Retinal pigment epithelial cell (primary cell): ENCODE data around the genes LDHC, SPTY2D1 and PTPN5.

- RRBS: no CpG with 5 or more reads among the region's 3 CpGs
These were observed 10.5 kb downstream of the GTF2H1 start for GRCh38 chr11:18332865-18333352.

GRCh38 chr11:18383315-18383523 is 11.1 kb upstream of the LDHA start:
- RRBS: no CpG with 5 or more reads among the region's 3 CpGs

DNA sequence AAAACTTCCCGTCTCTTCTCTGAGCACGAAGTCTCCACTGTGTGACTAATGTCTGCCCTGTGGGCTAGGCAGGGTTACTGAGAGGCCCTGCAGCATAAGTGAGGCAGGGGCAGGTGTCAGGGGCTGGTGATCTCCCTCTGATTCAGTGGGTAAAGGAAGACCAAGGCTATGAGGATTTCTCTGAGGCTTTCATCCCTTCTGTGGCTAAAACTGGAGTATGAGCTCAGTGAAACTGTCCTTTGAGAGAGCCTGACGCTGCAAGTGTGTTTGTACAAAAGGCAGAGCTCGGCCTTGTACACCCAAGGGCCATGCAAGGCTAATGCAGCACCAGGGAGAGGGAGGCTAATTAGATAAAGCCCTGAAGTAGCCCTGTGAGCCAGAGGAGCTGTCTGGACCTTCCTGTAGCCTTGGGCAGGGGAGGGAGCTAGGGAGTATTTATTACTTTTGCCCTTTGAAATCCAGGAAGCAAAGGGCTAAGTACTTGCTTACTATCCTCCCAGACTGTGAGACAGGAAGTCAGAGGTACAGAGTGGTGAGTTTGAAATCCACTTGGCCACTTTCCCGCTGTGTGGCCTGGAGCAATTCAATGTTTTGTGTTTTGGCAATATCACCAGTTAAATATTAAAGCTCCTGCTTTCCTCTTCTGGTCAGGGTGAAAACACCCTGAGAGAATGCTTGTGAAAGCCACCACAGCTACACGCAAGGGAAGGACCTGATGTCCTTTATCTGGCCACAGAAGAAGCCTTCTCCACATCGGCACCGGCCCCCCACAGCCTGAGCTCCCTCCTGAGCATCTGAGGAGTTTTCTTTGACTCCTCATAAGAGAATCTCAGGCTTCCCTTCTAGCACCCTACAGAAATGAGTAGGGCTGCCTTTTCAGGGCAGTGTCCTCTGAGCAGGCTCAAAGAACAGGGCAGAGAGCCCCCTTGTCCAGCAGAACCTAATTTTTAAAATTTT is 10.1 kb upstream of the LDHA start:
- RRBS: no CpG with 5 or more reads among the region's 8 CpGs

GRCh38 chr11:18412078-18412435 is at the start of gene LDHC:
Gene LDHC, plus strand, starts transcription at chr11:18412318.
- RRBS: no CpG with 5 or more reads among the region's 25 CpGs

DNA sequence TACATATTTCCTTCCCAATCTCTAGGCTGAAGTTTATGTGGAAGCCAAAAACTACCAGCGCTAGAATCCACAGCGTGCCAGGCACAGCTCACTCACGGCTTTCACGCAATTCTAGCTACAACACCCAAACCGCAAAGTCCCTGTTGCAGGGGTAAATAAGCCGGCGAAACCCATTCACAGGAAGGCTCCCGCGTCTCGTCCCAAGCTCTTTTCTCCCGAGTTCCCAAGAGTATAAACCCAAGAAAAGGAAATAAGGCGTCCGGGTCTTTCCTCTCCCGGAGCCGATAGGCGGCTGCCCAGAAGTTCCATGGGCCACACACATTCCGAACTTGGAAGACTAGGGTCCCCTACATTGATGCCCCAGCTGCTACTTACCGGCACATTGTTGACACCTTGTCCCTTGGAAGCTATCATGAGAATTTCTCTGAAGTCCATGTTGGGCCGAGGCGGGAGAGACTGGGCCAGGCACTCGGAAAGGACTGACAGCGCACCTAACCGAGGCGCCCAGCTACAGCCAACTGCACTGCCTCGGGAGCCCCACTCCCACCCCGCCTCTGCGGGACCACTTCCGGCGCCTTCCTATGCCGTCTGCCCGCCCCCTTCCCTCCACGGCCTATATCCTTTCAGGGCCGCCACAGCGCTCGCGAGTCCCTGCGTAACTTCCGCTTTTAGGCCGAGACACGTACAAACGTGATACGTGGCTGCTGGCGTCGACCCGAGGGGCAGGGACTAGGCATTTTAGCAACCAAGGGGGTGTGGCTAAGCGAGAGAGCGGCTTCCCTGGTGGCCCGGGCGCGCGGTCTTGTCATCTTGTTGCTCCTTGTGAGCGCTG is at the start of gene SPTY2D1:
Gene SPTY2D1 (minus strand): TSS at position 520 of the 832 bp plus-strand sequence.
- RRBS: under 1% methylated on average over 10 of the region's 52 CpGs

GRCh38 chr11:18791145-18792341 is at the start of gene PTPN5:
Gene PTPN5, minus strand, starts transcription at chr11:18791798.
- RRBS: 2% methylated on average over 40 of the region's 125 CpGs

DNA sequence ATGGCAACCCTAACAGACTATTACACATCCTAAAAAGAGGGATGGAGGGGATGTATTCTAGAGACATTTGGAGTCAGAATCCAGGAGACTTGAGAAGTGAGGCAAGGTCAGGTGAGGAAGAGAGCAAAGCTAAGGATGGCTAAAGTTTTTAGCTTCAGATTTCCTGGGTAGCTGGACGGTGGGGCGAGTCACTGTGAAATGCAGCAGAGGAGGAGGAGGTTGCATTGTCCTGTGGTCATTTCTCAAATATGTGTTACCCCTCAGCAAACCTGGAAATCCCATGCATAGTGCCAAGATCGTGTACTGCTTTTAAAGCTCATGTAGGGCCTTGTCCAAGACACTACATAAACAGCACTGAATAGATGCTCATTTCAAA is 20.5 kb downstream of the CSRP3 start:
- RRBS: no CpG with 5 or more reads among the region's 3 CpGs

DNA sequence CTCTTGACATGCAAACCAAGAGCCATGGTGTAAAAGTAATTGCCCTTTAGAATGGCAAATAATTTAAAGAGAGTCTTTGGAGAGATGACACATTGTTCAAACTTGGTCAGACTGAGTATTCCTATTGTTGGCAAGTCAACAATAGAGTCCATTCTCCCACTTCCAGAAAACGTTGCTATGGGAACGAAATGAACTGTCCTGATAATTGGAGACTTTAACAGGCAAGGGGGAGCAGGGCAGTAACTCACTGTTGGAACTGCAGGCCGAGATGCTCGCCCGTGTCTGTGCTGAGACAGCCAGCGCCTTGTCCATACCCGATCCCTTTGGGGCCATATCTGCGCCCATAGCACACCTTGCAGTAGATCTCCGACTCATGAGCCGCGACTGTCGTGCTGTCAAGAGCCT is 13.9 kb downstream of the CSRP3 start:
- RRBS: no CpG with 5 or more reads among the region's 12 CpGs

DNA sequence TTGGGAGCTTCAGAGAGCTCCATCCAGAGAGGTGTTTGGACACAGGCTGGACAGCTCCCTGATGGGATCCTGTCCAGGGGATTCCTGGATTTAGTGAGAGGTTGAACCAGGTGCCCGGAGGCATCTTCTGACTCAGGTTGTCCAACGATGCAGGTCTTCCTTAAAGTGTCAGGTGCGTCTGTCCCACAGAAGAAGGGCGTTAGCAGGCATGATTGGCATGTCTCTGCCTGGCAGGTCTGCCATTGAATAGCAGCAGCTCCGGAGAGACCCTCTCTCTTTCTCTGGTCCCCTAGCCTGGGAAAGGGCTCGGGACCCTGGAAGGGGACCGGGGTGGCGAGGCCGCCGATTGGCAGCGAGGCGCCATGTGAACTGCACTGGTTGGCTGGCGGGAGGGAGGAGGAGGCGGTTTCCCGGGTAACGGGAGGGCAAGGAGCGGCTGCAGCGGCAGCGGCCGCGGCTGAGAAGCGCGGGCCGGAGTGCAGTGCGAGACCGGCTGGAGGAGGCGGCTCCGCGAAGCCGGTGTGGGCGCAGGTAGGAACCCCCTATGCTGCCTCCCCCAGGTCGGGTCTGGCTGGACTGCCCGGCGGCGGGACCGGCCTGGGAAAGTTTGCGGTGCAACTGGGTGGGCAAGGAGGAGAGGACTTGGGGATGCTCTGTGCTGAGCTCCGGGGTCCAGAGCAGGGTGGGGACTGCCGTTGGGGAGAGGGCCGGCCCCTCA is 104.2 kb upstream of the E2F8 start:
- RRBS: 2% methylated on average over 29 of the region's 40 CpGs

DNA sequence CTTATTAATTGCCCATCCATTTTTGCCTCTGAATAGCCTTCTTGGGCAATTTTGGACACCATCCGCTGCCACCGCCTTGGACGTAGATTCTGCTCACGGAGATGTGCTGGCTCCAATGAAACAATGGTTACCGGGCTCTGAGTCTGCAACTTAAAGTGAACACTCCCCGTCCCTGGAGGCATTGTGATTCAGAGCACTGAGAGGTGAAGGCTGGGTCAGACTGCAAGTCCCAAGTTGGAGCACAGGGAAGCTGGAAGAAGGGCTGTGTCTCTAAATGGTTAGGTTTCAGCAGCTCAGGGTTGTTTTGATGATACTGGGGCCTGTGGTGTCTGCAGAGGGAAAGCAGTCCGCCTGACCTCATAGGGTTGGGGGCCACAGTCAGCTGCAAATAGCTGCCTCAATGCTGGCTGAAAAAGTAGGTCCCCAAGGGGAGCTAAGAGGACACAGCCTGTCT is 213.2 kb upstream of the E2F8 start:
- RRBS: no CpG with 5 or more reads among the region's 7 CpGs

DNA sequence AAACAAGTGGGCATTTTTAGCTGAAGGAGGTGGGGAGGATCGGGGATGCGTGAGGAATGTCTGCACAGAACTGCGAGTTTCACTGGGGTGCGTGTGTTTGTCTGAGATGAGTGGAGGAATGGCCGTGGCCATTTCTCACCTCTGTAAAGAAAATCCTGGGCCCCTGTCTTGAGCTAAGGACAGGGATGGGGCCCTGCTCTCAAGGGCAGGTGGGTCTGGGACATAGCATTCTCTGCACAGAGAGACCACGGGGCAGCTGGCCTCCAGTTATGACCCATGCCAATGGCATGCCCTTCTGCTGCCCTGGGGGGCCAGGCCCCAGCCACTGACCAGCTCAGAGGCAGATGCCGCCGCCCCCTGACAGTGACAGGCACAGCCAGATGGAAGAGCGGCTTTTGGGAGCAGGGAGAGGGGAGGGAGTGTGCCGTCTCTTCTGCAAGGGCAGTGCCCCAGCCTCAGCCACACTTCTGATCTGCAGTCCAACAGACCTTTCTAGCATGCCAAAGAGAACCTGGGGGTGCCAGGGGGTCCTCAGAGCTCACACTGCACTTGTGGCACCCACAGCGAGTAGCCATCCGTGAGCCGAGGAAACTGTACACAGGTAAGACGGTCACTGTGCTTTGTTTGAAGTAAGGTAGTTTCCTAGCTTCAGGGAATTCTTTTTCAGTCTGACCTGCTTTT is 114.8 kb upstream of the NAV2 start:
- RRBS: no CpG with 5 or more reads among the region's 14 CpGs

DNA sequence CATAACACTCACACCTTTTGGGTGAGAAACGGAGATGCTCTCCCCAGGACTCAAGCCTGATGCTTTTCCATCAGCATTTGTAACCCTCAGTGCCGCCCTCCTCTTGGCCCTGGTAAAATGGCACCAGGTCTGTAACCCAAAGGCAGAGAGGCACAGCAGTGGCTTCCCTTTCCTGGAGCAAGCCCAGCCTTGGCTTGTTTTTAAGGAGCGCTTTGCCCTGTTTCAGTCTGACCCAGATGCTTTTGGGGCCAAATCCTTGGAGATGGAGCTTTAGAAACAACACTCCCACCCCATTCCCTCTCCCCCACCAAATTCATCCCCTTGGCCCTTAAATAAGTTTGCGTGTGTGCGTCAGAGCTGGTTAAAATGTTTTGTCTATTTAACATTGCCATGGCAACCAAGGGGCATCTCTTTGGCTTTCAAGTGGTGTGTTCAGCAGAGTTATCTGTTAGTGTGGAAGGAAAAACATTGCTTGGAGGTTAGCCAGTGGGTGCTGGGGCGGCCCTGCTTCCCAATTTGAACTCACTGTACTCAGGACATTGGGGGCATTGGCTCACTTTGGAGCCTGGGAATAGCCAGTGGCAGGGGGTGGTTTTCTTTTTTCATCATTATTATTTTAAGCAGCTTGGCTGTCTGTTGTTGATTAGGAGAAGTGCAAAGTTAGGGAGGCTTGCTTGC is 134.2 kb downstream of the NAV2 start:
- RRBS: no CpG with 5 or more reads among the region's 6 CpGs

GRCh38 chr11:19958383-19958955 is 201.8 kb downstream of the DBX1 start:
- RRBS: no CpG with 5 or more reads among the region's 4 CpGs

DNA sequence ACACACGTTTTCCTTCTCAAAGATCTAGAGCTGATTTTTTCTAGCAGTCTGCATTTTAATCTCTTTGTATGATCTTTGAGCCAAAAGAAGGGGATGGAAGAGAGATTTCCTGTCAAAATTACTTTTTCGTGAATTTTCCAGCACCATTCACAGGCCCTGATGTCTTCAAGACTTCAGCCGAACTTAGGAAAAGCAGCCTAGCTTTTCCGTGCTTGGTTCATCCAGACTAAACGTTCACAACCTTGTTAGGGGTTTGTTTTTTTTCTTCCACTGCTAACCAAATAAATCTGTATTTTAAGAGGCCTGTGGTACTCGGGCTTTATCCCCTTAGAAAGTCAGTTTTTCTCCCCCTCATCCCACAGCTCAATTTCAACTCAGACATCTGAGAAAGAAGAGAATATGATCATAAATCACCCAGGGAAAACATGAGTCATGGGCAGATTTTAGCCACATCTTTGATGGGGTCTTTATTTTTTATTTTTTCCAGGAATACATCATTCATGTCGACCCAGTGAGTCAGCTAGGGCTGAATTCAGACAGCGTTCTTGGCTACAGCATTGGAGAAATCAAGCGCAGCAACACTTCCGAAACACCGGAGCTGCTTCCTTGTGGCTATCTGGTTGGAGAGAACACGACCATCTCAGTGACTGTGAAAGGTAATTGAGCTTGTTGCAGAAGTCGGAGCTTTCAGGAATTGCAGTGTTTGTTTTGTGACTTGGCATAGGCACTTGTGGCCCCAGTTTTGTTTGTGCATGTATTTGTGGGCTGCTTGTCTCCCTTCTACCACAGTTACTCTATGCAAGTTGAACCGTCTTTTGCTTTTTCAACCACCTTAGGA is 63.0 kb downstream of the DBX1 start:
- RRBS: no CpG with 5 or more reads among the region's 14 CpGs

DNA sequence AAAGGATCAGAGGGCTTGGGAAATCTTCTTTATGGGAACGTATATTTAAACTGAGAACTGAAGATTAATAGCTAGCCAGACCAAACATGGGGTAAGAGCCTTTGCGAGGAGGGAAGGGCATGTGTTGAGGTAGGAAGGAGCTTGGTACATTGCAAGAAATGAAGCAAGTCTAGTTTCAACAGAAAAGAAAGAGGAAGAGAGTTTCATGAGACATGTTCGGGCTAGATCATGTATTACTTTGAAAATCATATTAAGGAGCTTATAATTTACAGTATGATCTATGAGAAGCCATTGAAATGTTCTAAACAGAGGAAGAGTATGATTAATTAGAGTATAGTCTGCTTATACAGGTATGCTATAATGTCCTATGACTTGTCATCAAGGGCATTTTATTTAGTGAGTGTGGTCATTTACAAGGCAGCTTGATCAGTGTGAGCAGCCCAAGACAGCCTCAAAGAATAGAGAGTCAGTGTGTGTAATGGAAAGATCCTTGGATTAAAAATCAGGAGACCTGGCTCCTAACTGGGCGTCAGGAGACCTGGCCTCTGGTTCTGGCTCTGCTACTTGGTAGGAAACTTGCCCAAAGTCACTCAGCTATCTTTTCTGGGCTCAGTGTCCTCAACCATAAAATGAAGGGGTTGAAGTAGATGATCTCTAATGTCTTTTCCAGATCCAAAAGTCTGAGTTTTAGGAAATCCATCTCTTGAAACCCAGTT is 10.9 kb downstream of the GAS2 start:
- RRBS: no CpG with 5 or more reads among the region's 4 CpGs

GRCh38 chr11:26522987-26523493 is 49.0 kb downstream of the MUC15 start:
- RRBS: no CpG with 5 or more reads among the region's 8 CpGs

- RRBS: no CpG with 5 or more reads among the region's 2 CpGs
These were observed 104.7 kb downstream of the CCDC34 start for GRCh38 chr11:27258258-27258827.

DNA sequence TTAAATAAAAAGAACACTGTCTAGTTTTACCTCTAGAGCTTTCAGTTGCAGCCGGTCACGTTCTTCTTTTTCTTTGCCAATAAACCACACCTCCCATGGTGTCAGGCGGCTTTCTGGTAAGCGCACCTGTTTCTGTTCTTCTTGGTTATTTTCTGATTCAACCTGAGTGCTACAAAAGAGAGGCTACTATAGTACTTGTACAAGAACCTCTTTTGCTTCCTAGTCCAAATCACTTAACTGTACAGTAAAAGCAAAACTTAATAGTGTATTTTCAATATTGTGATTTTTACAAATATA is 5.7 kb downstream of the CCDC34 start:
- RRBS: no CpG with 5 or more reads among the region's 4 CpGs

GRCh38 chr11:27375150-27375890 is 12.3 kb upstream of the CCDC34 start:
- RRBS: no CpG with 5 or more reads among the region's 4 CpGs

- RRBS: no CpG with 5 or more reads among the region's 2 CpGs
These were observed 33.7 kb upstream of the CCDC34 start for GRCh38 chr11:27396684-27397116.